Colon Carcinoma Metastatic in the Brain (tissue), 2 donors: ENCODE results near the genes VAPB, NPEPL1, TUBB1 and PRELID3B.

GRCh38 chr20:58389045-58390028, at the start of gene VAPB:
Gene VAPB, plus strand, starts transcription at chr20:58389229.
- PRO-cap, 2 experiments, result peak in 2 of 2 experiments; most common plus-strand start chr20:58389203 (in 2); most common minus-strand start chr20:58389565 (in 1)

DNA sequence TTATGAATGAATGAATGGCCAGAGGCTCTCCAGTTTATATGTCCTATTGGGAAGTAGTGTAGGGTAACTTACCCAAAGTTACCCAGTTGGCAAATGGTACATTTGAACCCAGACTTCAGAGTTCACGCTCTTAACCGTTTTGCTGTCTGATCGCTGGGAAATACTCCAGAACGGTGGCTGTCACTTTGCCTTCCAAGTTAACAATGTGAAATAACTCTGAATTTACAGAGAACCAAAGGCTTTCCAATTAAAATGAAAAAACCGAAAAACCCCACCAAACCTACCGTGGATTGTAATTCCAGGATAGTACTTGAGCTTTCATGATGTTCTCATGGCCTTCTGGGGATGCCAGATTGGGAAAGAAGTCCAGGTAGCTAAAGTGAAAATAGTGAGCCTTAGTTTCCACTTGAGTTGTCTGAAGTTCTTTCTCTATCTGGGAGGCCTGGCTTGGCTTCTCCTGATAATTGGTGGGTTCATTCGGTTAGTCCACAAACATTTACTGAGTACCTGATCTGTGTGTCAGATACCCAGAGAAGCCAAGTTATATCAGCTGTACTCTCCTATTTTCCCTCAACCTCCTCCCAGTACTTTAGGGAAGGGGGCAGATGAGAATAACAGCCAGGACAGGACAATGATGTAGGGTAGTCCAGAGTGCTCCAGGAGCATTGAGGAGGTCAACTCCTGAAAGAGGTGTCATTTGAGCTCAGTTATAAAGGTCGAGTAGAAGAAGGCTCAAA, 1.8 kb downstream of the VAPB start:
- PRO-cap, 2 experiments, result no peak in any of the 2 experiments

DNA sequence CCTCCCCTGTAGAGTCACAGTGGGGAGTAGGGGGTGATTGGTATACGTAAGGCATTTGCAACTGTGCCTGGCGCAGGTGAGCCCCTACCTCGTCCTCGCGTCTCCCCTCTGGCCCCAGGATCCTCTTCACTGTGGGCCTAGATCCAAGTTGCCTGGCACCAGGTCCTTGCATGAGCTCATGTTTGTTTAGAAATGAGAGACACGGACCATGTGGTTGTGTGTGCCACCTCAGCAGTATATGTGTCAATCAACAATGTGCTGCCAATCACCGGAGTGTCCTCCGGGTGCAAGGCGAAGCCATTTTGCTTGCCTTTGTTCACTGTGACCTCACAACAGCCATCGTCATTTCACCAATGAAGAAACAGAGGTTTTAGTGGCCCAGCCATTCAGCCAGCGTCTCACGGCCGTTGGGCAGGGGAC, 36.0 kb upstream of the STX16 start:
- PRO-cap, 2 experiments, result no peak in any of the 2 experiments

DNA sequence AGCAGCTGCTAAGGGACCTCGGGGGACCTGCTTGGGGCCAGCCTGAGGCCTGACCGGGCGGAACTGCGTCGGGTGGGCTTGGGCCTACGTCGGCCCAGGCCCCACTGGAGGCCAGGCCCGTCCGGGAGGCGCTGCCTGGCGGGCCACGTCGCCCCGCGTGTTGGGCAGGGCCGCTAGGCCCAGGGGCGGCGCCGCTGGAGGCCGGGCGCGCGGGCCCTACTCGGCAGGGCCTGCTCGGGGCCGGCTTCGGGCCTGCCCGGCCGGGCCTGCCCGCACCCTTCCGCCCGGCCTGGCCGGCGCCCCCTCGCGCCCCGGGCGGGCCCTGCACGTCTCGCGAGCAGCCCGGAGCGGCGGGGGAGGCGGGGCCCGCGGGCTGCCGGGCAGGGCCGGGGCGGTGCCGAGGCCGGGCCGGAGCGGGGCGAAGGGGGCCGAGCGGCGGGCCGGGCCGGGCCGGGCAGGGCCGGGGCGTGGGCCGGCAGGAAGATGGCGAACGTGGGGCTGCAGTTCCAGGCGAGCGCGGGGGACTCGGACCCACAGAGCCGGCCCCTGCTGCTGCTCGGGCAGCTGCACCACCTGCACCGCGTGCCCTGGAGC, at the start of gene NPEPL1:
Gene NPEPL1 (plus strand): TSS at position 383 of the 594 bp plus-strand sequence.
- PRO-cap, 2 experiments, result peak in 1 of 2 experiments; most common plus-strand start position 347 of the sequence (in 1)

DNA sequence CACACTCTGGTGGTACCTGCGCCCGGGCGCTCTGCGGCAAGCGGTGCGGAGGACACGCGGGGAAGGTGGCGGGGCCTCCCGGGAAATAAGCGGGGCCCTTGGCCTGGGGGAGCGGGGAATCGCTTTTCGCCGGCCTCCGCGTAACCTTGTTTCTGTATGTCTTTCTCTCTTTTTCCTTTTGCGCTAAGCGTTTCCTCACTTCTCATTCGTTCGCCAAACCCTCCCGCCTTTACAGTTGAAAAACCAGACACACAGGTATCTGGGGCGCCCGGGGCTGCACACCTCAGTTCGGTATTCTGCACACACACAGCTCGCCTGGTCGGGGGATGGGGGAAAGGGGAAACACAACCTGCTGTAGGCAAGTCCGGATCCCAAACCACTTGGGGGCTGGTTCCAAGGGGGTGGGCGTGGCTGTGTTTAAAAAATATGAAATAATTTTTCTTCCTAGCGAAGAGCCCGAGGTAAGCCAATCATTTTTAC, 35.2 kb upstream of the GNAS start:
- PRO-cap, 2 experiments, result no peak in any of the 2 experiments

DNA sequence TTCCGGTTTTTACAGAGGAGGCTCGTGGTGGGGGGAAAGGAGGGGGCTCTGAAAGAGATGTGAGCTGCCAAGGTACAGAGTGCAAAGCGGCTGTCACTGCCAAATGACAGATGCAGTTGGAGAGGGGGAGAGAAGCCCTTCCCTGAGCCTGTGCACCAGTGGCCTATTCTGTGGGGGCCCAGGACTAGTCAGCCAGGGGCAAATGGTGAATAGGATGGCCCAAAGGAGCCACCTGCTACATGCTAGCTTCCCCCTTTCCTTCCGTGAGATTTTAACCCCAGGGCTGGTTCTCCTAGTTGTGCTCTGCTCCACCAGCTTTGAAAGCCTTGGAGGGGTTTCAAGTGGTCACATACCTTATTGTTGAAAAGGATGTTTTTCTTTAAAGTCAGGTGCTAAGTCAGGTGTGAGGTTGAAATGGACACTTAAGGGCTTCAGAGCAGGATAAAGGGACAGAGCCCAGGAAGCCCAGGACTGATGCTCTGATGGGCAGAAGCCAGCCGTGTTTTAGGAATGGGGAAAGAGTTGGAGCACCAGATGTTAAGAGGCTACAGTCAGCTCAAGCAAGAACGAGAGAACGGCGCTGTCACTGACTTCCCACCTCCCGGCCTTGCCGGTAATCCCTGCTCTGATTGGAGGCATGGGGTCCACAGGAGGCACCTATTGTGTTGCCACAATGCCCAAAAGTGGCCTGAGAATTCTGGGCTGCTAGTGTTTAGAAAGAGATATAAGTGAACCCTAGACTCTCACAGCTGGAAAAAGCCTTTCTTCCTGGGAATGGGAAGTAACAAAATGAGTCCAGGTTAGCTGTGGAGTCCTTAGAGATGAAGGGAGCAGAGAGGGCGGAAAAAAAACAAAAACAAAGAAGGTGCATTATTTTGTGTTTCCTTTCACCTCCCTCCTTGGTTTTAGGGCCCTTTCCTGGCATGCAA, 13.8 kb upstream of the GNAS start:
- PRO-cap, 2 experiments, result no peak in any of the 2 experiments

- PRO-cap, 2 experiments, result no peak in any of the 2 experiments
These were observed 4.2 kb upstream of the GNAS start for GRCh38 chr20:58887057-58887323.

GRCh38 chr20:58895833-58896057, 4.5 kb downstream of the GNAS start:
- PRO-cap, 2 experiments, result no peak in any of the 2 experiments

DNA sequence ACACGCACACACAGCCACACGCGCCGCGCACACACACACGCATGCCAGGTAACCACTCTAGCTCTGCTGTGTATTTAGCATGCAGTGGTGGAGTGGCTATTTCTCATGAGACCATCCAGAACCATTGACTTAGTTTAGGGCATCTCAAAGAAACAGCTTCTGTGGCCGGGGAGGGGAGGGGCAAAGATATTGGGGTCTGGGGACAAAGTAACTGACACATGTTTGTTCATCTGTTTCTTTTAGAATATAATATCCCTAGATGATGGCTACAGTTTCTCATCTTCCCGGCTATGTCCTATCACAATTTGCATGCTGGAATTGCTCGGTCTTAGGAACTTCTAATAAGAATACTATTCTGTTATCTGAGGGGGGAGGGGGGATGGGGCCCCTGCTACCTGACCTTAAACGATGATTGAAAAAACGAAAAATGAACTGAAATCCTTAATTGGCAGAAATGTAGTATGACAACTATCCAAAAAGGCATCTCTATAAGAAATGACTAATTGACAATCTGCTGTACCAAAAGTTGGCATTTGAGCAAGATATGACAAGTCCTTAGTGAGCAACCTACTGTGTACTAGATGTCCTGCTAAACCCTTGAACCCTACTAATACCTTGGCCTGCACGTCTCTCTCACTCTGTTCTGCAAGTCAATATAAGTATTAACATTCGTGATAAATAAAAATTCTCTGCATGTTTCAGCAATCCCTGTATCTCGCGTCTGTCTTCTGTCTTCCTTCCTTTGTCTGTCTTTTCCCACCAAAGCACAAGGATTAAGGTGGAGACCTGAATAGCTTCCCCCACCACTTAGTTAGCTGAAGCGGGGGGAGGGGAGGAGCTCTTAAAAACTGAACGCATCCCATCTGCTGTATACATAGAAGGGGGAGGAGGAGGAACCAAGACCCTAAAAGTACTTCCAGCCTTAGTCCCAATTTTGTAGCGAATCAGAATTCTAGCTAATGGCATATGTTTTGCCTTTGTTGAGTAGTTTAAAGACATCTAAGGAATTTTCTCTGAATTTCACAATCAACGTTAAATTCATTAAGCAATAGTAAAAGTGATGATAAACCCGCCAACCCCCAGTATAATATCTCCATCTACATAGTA, 8.8 kb downstream of the GNAS start:
- PRO-cap, 2 experiments, result no peak in any of the 2 experiments

GRCh38 chr20:58903284-58903997, 12.2 kb downstream of the GNAS start:
- PRO-cap, 2 experiments, result no peak in any of the 2 experiments

DNA sequence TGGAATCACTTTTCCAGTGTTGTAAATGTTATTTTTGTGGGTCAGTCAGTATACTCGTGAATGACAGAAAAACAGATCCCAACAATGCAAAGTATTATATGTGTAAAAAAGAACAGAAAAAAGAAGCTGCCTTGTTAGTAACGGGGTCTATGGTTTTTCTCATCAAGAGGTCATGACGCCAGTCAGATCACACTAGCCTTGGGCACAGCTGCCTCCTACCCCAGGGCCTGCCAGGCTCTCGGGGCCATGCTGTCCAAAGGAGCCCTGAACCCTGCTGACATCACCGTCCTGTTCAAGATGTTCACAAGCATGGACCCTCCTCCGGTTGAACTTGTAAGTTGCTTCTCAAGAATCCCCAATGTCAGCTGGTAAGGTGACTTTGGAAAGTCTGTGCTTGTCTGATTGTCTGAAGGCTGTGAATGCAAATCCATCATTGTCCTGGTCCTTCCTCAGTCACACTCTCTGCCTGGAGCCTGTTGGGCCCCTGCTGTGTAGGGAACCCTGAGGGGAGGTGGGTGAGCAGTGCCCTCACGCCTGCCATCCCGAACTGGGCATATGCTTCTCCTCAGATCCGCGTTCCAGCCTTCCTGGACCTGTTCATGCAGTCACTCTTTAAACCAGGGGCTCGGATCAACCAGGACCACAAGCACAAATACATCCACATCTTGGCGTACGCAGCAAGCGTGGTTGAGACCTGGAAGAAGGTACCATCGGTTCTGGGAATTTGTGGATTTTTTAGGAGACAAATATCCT, 9.9 kb downstream of the NELFCD start:
- PRO-cap, 2 experiments, result no peak in any of the 2 experiments

- PRO-cap, 2 experiments, result no peak in any of the 2 experiments
These were observed 11.7 kb downstream of the CTSZ start for GRCh38 chr20:58995367-58995813.

DNA sequence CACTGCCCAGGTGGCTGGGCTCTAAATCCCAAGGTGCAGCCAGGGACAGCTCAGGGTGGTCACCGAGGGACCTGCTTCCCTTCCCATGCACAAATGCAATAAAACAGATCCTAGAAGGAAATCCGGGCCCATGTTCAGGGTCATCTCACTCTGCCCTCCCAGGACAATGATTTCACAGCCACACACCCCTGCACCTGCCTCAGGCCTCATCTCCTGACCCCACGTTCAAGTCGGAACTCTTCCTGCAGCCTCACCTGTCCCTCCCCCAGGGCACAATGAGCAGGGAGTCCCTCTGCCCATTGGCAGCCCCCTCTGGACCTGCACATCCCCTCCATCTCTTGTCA, 4.9 kb downstream of the CTSZ start:
- PRO-cap, 2 experiments, result no peak in any of the 2 experiments

DNA sequence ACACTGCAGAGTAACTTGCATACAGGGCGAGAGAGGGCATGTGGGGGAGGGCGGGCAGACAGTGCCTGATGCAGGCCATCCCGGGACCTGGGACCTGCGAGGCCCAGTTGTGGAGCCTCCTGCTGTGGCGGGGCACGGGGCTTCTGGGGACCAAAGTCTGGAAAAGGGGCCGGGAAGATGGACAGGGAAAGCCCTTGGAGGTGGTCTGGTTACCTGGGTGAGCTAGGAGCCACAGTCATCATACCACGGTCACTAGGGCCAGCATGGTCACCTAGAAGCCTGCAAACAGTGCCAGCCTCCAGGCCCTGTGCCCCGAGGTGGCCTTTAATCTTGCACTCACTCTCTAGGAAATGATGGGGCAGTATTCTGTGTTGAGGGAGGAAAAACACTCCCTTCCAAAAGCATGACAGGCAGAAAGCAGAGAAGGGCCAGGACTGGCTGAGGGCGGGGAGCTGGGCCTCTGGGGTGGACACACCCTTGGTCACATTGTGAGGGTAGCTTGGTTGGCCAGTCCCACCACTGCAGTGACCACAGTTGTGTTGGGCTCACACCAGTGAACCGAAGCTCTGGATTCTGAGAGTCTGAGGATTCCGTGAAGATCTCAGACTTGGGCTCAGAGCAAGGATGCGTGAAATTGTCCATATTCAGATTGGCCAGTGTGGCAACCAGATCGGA, at the start of gene TUBB1:
Gene TUBB1 (plus strand): TSS at position 531 of the 675 bp plus-strand sequence.
- PRO-cap, 2 experiments, result no peak in any of the 2 experiments

GRCh38 chr20:59042527-59043258, at the start of gene PRELID3B:
Gene PRELID3B, minus strand, starts transcription at chr20:59042786.
- PRO-cap, 2 experiments, result peak in 2 of 2 experiments; most common plus-strand start chr20:59042975 (in 1); most common minus-strand start chr20:59042642 (in 1)

DNA sequence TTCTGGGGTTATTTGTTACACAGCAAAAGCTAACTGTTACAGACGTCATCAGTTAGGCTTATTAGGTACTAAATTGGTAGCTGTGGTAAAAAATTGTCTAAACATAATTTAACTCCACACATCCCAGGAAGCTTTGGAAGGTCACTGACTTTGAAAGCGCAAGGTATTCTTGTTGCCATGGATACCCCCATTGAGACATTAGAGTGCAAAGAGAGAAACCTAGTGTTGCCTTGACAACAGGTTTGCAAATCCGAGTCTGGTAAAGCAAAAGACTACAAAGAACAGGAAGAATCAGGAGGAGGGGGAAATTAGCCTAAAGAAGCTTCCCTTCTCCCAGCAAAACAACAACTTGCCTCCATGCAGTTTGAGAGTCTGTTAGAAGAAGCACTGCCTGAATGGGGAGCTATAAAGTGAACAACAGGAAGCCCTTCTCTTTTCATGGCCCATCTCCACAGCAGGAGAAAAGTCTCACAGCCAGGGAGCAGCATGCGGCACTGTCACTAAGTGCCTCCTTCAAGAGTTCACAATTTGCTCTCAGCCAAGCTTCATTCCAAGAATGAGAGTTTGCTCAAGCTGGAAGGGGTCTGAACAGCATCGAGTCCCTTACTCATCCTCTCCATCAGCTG, 41.6 kb upstream of the ZNF831 start:
- PRO-cap, 2 experiments, result no peak in any of the 2 experiments

DNA sequence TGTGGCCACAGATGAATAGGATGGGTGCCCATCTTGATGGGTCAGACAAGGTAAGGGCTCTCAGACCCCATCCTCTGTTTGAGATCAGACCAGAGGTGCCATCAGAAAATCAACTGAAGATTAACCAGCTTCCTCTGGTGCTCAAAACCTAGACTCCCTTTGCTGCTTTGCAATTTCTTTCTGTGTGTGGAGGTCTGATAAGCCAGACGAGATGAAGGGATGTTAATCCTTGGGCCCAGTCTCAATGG, 14.6 kb upstream of the ZNF831 start:
- PRO-cap, 2 experiments, result no peak in any of the 2 experiments

GRCh38 chr20:59165483-59165972, 1.9 kb downstream of the ZNF831 start:
- PRO-cap, 2 experiments, result no peak in any of the 2 experiments

DNA sequence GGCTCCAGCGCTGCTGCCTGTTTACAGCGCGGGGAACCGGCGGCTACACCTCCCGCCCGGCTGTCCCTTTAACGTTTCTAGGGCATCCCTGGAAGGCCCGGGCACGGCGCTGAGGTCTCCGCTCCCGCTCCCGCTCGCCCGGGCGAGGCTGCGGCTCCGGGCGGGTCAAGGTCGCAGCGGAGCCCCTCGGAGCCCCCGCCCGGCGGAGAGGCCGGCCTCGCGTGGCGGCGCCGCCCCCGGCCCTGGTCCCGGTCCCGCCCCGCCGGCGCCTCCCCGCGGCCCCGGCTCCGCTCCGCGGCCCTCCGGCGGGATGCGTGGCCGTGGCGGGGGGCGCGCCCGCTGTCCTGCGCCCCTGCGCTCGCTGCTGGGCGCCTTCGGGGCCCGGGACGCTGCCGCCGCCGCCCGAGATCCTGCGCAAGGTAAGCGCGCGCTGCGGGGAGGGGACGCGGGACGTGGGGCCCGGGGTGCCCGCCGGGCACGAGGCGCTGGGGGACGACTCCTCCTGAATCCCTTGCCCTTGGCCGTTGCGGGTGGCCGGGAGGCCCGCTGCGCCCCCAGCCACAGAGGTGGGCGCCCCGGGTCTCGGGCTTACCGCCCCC, 27.0 kb upstream of the PHACTR3 start:
- PRO-cap, 2 experiments, result no peak in any of the 2 experiments

DNA sequence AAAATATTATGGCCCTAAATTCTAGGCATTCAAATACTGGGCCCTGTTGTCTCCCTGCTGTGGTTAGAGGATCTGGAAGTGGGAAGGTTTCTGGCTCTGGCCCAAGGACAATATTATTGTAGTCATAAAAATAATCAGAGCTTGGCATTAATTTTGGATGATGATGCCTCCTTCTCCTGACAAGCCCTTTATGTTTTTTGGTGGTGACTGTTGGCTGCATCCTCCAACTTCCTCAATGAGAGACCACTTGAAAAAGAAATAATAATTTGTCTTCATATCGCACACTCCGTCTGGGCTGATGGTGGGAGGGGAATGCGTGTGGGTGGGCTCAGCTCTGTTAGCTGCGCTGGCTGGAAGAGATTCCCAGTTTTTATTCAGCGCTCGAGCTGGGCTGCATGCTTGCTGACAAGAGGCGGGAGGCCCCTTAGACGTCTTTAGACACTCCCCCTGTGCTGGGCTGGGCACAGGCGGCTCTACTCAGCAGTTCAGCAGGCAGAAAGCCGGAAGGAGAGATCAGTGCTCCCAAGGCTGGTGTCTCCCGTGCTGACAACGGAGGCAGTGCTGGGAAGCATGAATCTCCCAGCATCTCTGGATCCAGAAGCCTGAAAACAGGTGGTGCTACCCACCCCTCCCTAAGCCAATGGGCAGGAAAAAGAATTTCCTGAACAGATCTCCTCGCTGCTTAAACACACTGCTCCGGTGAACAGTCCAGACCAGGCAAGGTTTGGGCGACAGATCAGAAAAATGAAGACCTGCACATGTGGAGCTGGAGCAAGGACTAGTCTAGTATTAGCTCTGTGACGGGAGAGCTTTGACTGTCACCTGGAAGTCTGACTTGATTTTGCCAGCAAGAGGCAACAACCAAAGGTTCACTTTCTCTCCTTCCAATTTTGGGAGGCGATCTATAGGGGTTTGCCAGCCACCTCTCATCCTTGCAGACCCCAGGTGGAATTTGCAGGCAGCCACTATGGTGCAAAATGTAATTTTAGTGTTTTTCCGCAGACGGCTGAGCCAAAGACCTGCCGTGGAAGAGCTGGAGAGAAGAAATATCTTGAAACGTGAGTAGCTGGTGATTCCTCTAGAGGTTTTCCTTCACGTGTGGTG, 97.6 kb downstream of the SYCP2 start:
- PRO-cap, 2 experiments, result peak in 1 of 2 experiments; most common plus-strand start position 483 of the sequence (in 1)